ENCODE measurements around a stretch of chr2.

- PRO-cap = no peak
Observed at GRCh38 chr2:159119379-159120291, 151.2 kb downstream of the TANC1 start.

GRCh38 chr2:159147118-159147605 is 139.3 kb downstream of the WDSUB1 start:
- PRO-cap = no peak

- PRO-cap = no peak
Observed at GRCh38 chr2:159943972-159944406, 39.4 kb upstream of the LY75 start.

- PRO-cap = no peak
Observed at GRCh38 chr2:160155030-160155314, 45.1 kb downstream of the ITGB6 start.

DNA sequence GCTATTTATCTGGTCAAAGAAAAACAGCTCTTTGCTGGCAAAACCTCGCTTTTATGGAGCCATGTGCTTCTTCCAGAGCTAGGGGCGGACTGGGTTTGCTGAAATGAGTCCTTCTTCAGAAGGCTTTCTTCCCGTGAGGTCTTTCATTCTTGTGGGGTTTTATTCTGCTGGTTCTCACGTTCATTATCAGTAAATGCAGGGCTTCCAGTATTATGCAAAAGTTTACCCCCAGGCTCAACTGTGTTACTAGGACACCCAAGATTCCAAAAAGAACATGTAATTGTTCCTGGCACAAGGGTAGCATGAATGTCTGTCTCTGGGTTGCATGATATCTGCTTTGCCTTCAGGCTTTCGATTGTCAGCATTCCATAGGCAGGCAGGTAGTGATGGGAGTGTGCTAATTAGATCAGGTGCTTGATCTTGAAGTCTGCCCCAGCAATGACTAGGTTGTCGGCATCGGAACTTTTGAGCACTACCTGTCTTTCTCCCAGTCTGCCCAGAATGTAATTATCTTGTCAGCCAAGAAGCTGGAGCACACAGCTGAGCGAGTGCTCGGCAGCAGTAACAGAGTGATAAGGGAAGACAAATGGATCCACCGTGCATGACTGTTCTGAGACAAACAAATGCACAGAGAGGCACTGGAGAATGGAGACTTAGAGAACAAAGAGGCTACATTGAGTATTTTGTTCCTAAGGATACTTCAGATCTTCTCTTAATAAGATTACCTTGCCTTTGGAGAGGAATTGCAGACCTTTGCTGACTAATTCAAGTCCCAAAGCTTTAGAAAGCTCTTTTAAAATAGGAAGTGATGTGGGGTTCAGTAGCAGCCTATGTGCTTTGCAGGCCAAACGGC is 42.1 kb downstream of the ITGB6 start:
- PRO-cap = unidirectional peak, minus-strand start at position 91 of the sequence

GRCh38 chr2:160245616-160245943 is 45.5 kb upstream of the ITGB6 start:
- PRO-cap = no peak

GRCh38 chr2:160372080-160372347 is 121.6 kb downstream of the RBMS1 start:
- PRO-cap = no peak

DNA sequence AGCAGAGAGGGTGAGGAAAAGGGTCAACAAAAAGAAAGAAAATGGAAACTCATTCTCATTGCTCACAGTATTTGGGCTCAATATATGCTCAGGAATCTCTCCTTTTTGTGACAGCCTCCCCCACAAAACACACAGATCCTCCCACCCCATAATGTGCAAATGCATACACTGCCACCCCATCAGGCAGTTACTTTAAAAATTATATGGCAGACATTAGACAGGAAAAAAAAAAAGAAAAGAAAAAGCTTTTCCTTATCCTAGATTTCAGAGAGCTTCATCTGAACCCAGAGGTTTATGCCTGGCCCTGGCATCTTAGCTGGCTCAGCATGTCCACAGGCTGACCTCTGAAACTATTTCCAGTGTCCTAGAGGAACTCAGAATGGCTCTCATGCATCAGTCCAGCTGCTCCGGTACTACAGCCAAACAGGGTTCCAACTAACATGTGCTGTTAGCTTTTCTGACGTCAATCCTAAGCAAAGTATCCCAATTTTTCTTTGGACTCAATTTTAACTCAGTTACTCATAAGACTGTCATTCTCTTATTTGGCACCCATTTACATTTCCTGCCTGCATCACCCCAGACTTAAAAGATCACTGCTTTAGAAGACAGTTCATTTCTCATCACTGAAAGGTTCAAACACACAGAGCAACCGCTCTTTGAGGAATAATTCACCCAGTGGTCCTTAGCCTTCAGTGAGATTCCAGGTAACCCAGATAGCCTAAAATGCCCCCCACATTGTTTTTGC is 105.8 kb downstream of the RBMS1 start:
- PRO-cap = unidirectional peak, plus-strand start at position 613 of the sequence

GRCh38 chr2:160408294-160408514 is 85.4 kb downstream of the RBMS1 start:
- PRO-cap = no peak

DNA sequence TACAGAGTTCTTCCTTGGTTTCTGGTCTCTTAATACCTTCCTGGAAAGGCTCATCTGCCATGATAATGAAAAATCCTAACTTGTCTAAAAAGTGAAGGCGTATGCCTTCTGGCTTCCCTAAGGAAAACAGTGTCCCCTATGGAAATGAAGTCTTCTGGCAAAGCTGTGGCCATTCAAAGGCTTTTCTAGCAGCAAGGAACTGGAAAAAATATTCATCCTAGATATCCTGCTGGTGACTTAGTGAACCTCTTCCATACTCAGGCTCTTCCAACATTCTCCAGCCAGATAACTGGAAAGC is 84.7 kb downstream of the RBMS1 start:
- PRO-cap = no peak

DNA sequence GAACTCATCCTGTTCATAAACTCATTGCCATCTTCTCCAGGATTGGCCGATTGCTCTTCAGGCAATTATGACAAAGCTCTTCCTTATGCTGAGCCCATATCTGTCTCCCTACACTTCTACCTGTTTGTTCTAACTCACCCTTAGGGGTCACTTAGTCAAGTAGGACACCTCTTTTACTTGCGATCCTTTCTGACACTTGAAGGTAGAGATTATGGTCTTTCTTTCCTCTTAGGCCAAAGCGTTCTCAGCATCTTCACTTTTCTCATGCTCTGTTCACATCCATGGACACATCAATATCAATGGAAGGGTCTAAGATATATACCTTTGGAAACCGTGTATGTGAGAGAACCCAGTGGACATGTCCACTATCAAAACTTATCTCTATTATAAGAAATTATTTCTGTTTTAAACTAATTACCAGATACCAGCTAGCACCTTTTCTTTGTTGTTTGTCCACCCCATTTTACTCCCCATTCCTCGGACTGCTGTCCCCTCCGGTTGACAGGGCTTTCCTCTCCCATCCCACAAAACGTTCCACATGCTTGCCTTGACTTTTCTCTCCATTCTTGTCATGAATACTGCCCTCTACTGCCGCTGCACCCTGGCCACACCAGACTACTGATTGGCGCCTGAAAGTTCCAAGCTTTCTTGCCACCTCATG is 47.2 kb downstream of the RBMS1 start:
- PRO-cap = no peak

DNA sequence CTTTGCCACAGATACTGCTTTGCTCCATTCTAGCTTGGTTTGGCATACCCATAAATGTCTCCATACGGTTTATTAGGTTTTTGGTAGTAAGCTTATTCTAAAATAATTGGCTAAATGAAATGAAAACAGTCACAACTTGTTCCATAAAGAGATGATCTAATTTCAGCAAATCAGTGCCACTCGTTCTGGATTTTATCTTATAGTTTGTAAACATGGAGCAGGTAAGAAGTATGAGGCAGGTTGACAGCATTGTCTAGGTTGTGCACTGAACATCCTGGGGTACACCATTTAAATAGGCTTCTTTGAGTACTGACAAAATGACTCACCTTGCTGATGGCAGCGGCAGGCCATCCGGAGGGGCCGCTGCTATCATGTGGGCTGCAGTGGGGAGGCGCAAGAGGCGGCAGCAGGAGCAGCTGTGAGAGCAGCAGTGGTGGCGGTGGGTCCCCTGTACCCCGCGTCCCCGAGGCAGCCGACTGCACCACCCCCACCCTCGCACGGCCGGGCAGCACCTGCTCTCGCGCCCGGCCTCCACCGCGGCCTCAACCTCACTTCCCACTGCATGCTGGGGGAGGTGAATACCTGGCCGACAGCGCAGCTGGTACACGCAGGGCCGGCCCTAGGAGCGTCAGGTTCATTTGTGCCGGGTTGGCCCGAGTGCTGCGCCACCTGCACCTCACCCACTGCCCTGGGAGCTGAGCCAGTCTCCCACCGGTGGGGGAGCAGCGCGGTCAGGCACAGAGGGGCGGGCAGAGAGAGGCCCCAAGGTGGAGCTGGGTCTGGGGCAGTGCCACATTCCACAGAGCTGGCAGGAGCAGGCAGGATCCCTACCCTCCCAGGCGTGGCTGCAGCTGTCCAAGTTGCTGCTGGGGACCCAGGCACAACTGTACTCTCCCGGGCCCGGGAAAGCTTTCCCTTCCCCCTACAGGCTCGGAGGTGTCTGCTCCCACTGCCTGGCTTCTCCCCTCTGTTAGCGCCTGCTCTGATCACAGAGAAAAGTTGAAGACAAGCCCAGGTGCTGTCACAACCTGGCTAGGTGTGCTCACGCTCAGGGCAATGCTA is 154.5 kb upstream of the RBMS1 start:
- PRO-cap = bidirectional peak, plus-strand start at position 383 of the sequence, minus-strand start at position 264 of the sequence; unidirectional peak, minus-strand start at position 544 of the sequence

GRCh38 chr2:161162500-161163470 is 2.6 kb downstream of the TANK start:
- PRO-cap = no peak

- PRO-cap = no peak
Observed at GRCh38 chr2:161166438-161167456, 6.5 kb downstream of the TANK start.

GRCh38 chr2:161324041-161324814 is 16.0 kb downstream of the PSMD14 start:
- PRO-cap = no peak

- PRO-cap = no peak
Observed at GRCh38 chr2:162607956-162608335, 230.6 kb downstream of the KCNH7 start.

DNA sequence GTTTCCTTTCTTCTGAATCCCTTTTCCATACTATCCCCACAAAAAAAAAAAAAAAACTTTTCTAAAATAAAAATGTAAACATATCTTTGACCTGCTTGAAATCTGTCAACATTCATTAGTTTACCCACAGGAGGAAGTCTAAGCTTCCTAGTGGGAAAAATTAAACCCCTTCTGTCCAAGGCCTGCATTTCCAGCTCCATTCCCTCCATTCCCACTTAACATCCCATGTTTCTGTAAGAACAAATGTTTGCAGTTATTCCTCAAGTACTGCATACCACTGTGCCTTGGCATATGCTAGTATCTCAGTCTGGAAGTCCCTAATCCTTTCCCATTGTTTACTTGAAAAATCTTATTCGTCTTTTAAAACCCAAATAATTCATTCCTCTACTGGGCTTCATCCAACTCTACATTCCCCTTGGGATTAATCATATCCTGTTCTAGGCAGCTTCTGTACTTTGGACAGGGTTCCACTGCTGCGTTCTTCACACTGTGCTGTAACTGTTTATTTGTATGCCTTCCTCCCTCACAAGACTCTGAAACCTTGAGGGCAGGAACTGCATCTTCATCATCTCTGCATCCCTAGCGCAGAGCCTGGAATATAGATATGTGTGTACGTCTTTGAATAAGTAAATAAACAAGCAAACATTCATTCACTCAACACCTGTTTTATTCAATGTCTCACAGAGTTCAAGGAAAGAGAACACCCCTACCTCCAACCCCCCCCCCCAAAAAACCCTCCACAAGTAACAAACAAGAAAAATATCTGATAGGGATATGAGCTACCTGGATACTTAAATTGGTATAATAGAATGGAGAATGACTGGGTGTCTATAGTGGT is 68.3 kb downstream of the FIGN start:
- PRO-cap = no peak

DNA sequence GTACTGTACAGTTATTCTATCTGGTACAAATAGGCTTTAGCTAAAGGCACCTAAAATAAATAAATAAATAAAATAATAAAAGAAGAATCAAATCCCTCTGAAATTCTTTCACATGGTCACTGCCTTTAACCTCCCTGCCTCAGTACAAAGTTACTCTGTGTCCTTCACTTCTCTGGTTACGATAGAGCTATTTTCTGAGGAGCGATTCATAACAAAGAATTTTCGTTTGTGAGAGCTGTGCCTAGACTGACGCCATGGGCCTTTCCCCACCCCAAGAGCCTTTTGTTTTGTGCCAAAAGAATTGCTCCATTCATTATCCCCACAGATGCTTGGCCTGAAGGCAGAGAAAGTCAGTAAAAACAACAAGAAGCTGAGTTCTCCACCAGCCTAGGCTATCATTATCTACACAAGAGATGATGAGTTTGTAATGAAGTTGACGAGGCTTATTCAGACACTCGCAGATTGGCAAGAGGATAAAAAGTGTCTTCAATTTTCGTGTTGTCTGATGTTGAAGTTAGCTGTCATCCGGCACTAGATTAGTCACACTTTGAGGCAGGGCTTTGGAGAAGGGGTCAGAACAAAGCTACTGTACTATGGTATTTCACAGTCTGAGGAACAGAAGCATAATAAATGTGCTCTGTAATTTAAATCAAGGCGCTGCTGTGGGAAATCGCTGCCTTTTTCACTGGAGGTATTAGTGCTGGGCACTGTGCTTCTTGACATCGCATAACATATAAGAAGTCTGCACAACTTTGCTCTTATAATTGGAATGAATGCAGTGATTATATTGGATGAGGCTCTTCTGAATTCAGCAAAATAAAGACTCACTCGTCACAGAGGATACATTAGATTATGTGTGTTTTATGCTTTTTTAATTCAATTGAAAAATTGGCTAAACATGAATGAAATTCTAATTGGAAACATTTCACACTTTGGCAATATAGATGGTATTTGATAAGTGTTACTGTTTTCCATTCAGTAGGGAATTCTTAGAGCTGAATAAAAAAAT is 278.4 kb upstream of the FIGN start:
- PRO-cap = no peak

GRCh38 chr2:164675741-164676068 is 54.4 kb upstream of the GRB14 start:
- PRO-cap = no peak

DNA sequence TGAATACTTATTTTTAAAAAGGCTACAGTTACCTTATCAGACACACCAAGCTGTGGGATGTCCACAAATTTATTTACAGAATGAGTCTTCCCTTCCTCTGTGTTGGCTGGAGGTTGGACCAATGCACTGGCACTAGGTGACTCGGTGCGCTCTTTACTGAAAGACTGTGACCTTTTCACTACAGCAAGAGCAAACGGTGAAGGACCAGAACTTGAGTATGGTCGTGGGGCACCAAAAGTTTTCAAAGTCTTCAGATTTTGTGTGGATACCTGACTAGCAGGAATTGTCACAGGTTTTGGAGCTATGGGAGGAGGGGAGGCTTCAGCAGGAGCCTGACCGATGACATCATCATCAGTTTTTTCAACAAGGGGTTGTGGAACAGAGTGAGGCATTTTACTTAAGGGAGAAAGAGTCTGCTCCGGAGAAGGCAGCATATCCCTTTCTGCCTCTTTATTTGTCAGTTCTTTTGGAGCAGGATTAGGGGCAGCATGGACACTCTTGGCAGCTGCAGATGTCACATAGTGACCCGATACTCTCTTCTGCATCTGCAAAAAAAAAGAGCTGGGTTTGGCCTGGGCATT is 73.0 kb upstream of the GRB14 start:
- PRO-cap = no peak